AG04450 (cell line): Measurements from ENCODE around the gene HP1BP3.

- CAGE, long polyA plus RNA, result no peak
- RRBS, result 56% methylated on average over 2 of the region's 7 CpGs
These were observed 5.7 kb downstream of the CAMK2N1 start for GRCh38 chr1:20480269-20480826.

DNA sequence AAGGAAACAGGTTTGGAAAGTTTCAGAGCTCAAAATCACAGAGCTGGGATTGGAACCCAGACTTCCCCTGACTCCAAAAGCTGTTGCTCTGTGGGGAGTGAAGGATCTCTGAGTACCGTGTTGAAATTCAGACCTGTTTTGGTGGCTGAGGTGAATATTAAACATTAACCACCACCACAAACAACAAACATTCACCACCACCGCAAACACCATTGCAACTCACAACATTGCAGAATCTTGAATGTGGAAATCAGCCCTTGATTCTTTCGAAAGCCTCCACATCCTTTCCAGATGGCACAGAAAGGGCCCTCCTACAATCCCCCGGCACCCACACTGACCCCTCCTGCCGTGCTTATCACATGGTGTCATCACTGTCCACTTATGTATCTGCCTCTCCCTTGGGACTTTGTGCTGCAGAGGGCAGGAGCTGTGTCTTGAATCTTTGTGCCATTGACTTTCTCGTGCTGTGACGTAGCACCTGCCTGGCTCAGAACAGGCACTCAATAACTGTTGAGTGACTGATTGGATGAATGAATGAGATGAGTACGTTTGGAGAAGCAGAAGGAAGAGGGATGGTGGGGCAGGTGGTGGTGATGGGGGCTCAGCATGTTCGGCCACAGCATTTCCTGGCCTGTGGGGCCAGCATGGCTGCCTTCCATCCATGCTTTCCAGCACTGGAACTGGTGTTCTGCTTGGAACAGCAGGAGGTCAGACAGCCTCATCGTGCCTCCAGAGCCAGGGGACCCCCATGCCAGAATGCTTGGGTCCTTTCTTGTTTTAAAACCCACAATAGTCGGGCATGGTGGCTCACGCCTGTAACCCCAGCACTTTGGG is 1.6 kb downstream of the CDA start:
- CAGE, long polyA plus RNA, result no peak
- RRBS, result no CpG with 5 or more reads among the region's 12 CpGs

DNA sequence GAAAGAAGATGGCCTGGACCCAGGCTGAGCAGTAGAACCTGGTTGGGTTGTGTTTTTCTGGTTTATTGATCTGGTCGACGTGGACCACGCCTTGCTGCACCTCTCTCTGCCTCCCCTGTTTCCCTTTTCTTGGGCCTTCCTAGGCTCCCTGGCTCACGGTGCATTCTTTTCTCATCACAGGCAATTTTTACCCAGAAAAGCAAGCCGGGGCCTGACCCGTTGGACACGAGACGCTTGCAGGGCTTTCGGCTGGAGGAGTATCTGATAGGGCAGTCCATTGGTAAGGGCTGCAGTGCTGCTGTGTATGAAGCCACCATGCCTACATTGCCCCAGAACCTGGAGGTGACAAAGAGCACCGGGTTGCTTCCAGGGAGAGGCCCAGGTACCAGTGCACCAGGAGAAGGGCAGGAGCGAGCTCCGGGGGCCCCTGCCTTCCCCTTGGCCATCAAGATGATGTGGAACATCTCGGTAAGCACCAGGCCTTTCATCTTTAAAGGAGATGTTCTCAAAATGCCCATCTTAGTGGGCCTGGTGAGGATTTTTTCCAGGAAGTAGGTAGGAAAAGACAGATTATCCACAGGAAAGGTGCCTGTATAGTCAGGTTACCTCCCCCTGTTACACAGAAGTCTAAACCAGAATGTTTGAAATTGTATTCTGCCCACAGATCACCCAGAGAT is 4.5 kb downstream of the PINK1 start:
- CAGE, long polyA plus RNA, result no peak
- RRBS, result 85% methylated on average over 3 of the region's 13 CpGs

- CAGE, long polyA plus RNA, result no peak
- RRBS, result no CpG with 5 or more reads among the region's 13 CpGs
These were observed 12.7 kb downstream of the DDOST start for GRCh38 chr1:20648344-20648951.

DNA sequence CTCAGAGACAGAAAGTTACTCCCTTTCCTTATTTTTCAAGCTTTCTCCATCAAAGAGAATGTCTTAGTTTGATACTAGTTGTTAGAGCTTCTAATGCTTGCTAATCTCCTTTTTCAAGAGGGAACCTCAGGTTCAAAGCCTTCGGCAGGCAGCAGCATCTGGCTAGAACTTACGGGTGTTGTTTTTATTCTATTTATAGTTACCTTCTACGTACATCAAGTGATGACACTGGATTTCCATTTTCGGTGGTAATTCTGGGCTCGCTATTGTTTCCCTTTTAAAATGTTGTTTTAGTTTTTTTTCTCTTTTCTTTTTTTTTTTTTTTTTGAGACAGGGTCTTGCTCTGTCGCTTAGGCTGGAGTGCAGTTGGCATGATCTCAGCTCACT is 2.6 kb downstream of the DDOST start:
- CAGE, long polyA plus RNA, result no peak
- RRBS, result no CpG with 5 or more reads among the region's 6 CpGs

GRCh38 chr1:20787068-20787621 is at the start of gene HP1BP3:
HP1BP3 (minus strand) TSS chr1:20787307.
- CAGE, long polyA plus RNA, result start-site peak on the minus strand at chr1:20787268-20787310, 1,692 and 1,217 reads in 2 replicates
- RRBS, result 2% methylated on average over 30 of the region's 87 CpGs

DNA sequence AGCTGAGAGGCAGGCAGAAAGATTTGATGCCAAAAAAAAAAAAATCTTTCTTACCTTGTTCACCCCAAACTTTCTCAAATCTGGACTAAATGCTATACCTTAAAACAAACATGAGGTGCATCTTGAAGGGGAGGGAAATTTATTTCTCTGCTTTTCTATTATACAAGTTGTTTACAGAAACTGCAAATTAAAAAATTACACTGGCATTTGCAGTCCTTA is 19.6 kb upstream of the HP1BP3 start:
- CAGE, long polyA plus RNA, result no peak

- CAGE, long polyA plus RNA, result no peak
- RRBS, result no CpG with 5 or more reads among the region's 5 CpGs
These were observed 64.1 kb upstream of the HP1BP3 start for GRCh38 chr1:20851100-20851709.

- CAGE, long polyA plus RNA, result no peak
- RRBS, result no CpG with 5 or more reads among the region's 7 CpGs
These were observed 75.0 kb upstream of the HP1BP3 start for GRCh38 chr1:20862063-20862526.

- CAGE, long polyA plus RNA, result no peak
- RRBS, result no CpG with 5 or more reads among the region's 4 CpGs
These were observed 88.5 kb upstream of the HP1BP3 start for GRCh38 chr1:20875537-20876110.

GRCh38 chr1:20893457-20893908 is 106.4 kb upstream of the HP1BP3 start:
- CAGE, long polyA plus RNA, result no peak
- RRBS, result no CpG with 5 or more reads among the region's 7 CpGs

DNA sequence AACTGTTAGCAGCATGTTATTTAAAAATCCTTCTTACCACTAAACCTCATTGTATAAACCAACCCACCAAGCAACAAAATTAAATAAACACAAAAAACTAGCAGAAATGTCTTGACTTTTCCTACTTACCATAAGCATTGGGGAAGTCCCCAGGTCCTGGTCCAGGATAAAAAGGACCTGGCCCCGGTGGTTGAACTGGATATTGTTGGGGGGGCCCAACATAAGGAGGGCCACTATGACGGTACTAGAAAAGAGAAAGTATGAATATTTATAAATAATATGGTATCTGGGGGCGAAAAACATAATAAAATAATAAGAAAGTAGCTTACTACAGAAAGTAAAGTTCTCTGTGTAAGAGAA is 193.1 kb upstream of the HP1BP3 start:
- CAGE, long polyA plus RNA, result no peak
- RRBS, result no CpG with 5 or more reads among the region's 3 CpGs

DNA sequence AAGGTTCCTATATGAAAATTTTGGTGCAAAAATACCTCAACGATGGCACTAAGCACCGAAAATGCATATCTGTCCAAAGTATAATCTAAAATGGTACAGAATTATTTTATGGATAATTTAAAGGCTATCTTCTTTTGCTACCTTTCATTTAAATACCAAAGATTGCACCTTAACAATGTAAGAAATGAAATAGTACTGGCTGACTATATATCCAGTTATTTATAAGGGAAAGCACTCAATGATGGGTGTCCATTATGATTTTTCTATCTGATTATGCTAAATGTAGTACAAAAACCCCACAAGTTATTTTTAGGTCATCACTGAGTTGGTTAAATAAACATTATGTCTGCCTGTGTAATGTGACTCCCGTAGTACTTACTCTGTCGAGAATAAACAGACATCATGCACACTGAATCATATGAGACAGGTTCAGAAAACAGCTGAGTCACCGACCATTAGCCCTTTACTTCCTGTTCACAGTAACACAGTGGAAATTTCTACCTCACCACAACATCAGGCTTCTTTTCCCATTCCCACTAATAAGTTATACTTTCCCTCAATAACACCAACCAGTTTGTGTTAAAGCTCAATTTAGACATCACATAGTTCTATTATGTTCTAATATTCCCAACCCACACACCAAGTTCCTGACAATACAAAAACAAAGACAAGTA is 154.5 kb downstream of the EIF4G3 start:
- CAGE, long polyA plus RNA, result no peak
- RRBS, result no CpG with 5 or more reads among the region's 5 CpGs

GRCh38 chr1:21069483-21069861 is 107.2 kb downstream of the EIF4G3 start:
- CAGE, long polyA plus RNA, result no peak
- RRBS, result no CpG with 5 or more reads among the region's 3 CpGs

DNA sequence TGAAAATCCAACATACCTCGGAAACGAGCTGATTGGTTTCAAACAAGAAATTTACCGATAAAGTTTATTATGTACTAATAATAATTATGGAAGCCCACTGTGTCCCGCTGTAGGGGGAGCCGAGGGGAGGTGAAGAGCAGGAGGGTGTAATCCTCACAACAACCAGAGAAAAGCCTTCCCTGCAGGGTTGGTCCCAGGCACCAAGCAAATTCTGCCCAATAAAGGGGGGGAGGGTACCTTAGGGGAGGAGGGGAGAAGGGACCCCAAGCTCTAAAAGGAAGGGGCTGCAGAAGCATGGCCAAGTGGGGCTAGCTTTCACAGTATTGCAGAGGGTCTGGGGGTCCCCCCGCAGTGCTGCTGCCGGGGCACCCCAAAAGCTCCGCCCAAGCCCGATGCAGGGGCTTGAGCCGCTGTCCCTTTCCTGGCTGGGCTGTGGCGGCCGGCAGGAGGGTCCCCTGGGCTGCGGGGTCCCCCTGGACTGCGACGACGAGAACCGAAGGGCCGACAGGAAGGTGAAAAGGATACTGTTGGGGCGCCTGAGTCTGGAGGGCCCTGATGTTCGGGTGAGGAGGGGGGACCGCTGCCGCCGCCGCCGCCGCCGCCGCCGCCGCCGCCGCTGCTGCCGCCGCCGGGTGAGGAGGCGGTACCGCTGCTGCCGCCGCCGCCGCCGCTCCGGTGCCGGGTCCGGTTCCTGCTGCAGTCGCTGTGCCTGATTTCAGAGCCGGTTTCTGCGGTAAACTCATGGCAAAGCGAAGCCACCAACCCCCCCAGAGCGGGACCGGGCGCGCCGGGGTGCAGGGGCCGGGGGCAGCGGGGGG is 838 bp downstream of the EIF4G3 start:
- CAGE, long polyA plus RNA, result no peak
- RRBS, result 3% methylated on average over 20 of the region's 56 CpGs

- CAGE, long polyA plus RNA, result no peak
- RRBS, result no CpG with 5 or more reads among the region's 13 CpGs
These were observed 32.7 kb downstream of the ECE1 start for GRCh38 chr1:21257376-21258179.

DNA sequence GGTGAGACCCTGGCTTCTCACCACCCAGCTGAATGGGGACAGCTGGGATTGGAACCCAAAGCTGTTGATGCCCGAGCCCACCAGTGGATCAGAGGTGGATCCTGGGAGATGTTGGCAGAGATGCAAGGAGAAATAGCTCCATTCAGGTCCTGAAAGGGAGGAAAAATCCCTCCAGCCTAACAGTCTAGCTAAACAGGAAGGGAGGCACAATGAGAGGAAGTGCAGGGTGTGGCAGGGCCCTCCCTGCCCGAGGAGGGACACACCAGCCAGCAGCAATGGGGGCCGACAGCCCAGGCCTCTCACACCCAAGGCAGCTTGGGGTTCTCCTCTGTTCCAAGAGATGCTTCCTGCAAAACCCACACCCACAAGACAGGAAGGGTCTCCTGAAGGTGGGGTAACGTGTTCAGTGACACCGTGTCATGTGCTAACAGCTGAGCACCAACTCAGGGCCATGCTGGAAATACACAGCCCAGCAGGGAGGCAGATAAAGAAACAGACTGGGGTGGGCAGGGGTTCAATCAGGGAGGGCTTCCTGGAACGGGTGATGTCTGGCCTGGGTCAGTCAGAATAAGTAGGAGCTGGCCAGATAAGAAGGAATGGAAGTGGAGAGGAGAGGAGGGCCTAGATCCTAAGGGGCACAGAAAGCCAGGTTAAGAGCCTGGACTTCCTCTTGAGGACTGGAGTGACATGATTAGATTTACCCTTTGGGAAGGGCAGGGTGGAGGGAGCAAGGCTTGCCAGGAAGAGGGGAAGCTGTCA is 10.2 kb downstream of the ECE1 start:
- CAGE, long polyA plus RNA, result no peak
- RRBS, result no CpG with 5 or more reads among the region's 6 CpGs

GRCh38 chr1:21322675-21323026 is 32.4 kb upstream of the ECE1 start:
- CAGE, long polyA plus RNA, result no peak
- RRBS, result no CpG with 5 or more reads among the region's 6 CpGs

GRCh38 chr1:21324373-21325234 is 34.3 kb upstream of the ECE1 start:
- CAGE, long polyA plus RNA, result no peak
- RRBS, result no CpG with 5 or more reads among the region's 15 CpGs

DNA sequence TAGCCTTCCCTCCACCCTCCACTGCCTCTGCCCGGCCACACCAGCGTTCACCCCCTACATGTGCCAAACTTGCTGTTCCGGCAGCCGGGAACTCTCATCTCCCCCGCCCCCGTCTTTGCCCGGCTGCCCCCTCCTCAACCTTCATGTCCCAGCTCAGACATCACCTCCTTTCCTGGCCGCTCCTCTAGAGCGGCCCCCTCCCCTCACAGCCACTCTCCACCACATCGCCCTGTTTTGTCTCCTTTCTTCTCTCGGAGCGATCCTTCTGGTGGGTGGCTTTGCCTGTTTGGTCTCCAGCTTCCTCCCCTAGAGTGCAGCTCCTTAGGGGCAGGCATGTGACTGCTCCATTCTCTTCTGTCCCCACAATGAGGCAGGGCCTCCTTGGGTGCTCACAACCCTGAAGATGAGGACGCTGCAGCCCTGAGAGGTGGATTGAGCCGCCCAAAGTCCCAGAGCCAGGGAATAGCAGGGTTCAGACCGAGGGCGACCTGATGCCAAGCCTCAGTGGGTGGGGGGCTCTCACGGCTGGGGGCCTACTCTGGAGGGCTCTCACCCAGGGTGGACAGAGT is 44.9 kb upstream of the ECE1 start:
- CAGE, long polyA plus RNA, result no peak
- RRBS, result 11% methylated on average over 2 of the region's 17 CpGs